Epithelial cell of prostate (primary cell): ENCODE data around the gene TMEM100.

DNA sequence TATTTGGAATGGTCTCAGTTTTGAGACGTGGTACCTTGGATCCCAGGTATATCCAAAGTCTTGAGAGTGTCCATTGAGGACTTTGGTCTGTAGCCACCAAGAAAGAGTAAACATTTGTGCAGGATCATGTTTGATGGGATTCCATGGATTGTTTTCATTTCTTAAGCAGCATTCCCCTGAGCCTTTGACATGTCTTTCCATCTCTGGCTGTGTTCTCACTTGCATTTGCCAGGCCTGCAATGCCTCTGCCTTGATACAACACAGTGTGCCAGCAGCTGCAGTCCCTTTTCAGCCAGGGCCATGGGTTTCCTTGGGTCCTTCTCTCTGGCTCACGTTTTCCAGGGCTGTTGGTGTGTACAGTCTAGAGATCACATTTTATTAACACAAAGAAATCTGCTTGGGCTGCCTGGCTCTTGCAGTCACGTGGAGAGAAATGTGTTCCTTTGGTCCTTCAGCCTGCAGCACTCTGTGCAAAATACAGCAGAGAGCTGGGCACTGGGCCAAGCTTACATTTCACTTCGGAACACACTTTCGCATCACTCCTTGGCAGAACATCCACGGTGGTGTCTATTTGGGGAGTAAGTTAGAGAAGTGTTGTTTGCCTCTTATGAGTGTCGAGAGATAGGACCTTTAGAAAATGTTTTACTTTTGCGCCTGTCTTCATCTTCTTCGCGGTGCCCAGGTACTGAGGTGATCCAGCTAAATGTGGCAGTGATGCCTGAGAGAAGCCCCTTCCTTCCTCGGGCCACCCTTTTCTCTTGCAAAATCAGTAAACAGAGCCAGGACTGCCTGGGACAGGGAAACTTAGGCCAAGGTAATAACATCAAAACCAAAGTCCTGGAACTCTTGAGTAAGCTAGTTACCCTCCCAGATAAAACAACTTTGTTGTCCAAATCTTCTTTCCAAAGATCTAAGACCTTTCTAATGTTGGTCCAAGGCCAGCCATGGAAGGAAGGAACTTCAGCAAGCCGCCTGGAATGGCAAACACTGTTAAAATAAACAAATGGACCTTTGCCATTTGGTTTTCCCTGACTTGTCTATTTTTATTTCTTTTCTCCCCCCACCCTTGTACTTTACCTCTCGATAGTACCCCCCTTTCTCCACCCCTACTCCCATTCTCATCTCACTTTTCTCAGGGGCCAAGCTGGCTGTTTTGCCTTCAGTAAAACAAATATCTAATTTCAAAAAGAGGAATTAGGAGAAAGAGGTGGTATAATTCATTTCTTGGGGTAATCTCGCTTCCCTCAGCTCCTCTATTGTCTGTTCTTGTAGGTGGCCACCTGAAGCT, 20.9 kb downstream of the HLF start:
- RRBS = no CpG with 5 or more reads among the region's 14 CpGs

GRCh38 chr17:55446929-55447360, 25.3 kb upstream of the MMD start:
- RRBS = no CpG with 5 or more reads among the region's 1 CpG

DNA sequence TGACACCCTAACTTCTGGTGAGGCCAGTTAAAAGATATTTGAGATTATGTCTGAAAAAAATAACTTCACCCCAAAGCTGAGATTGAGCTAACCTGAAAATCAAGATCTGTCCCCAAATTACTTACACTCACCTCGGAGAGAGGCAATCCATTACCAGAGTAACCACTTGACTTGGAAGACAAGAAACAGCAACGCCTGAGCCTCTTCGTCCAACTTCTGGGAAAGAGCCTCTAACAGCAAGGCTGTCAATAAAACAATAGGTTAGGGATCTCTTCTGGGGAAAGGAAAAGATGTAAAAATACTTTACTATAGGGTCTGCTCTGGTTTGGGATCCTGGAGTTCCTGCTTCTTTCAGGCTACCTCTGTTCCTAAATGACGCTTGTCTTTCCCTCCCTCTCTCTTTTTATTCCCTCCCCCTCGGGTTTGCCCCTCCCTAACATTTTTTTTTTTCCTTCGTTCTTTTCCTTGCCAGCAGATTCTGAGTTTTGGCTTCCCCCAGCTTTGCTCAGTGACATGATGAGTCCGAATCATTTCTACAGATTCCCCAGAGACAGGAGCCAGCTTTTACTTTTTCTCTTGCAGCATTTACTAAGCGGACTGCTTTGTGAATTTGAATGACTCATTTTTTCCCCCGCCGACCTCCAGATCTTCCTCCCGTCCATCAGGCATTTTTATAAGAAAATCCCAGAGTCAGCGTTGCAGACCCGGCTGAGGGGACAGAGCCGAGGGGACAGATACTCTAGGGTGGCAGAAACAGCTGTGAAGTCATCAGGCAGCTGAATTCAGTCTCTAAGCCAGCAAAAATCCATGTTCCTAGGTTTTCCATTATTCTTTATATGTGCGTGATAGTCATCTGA, at the start of gene TMEM100:
TSS of gene TMEM100 (minus strand) at position 377 of the 857 bp plus-strand sequence.
- RRBS = no CpG with 5 or more reads among the region's 15 CpGs

DNA sequence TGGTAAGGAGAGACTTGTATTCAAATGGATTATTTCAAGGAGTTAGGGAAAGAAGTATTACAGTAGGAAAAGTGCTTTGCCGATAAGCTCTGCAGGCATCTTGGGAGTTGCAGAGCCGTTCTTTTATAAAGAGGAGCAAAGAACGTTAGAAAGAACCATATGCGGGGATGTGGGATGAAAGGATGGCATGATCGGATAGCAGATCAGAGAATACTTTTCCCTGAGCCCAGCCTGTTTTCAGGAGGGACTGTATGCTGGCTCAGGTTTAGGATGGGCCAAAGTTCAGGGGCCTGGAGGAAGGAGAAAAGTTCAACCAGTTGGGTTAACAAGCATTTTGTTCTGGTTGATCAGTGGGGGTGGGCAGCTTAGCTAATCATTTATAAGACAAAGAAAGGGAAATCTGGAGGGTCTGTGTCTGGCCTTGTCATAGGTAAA, 11.1 kb downstream of the PCTP start:
- RRBS = no CpG with 5 or more reads among the region's 5 CpGs

GRCh38 chr17:56110565-56111248, 42.6 kb upstream of the ANKFN1 start:
- RRBS = no CpG with 5 or more reads among the region's 2 CpGs

DNA sequence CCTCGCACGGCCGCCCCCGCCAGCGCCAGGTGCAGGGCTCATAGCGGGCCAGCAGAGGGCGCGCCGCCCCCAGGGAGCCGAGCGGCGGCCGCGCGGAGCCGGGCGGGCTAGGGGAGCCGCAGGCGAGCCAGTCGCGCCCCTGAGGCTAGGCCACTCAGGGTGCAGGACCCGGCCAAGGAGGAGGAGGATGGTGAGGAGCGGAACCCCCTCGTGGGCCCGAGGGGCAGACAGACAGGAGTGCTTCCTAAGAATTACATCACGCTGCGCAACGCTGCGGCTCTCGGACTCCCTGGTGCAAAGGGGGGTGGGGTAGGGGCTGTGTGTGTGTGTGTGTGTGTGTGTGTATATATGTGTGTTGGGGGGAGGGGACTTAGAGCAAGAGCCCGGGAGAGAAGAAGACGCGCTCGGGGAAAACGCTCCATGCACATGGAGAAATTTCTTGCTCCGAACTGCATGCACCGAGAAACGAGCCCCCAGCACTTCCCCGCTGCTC, 845 bp upstream of the NOG start:
- RRBS = 3% methylated on average over 6 of the region's 39 CpGs

- RRBS = 2% methylated on average over 13 of the region's 49 CpGs
Measured at GRCh38 chr17:56596338-56597228, 3.1 kb downstream of the NOG start.

GRCh38 chr17:56602382-56603022, 9.0 kb downstream of the NOG start:
- RRBS = no CpG with 5 or more reads among the region's 8 CpGs

DNA sequence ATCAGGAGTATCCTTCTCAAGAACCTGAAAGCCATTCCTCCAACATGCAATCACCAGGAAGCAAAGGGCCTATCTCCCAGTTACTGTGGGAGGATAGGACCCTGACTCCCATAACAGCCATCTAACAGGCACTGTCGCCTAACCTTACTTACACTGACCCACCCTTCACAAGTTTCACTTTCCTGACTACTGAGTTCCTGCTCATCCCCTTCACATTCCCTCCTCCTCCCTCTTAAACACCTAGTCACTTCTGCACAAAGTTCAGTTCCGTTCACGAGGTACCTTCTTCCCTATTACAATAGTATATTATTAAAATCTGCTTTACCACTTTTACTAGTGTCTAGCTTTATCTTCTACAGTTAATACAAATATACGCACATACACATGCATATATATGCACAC, 1.2 kb downstream of the C17orf67 start:
- RRBS = no CpG with 5 or more reads among the region's 4 CpGs

- RRBS = 1% methylated on average over 37 of the region's 93 CpGs
Measured at GRCh38 chr17:56834308-56835296, 651 bp downstream of the DGKE start.

DNA sequence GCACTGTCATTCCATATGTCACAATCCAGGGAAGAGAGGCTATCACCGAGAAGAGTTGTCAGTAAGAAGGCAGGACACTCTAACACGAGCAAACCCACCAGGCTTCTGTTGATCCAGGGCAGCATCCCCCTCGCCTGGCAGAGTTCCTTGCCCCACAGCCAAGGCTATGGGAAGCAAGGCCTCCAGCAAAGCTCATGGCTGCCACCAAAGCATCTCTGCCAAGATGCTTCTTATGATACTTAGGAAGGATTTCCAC, 23.2 kb downstream of the TRIM25 start:
- RRBS = no CpG with 5 or more reads among the region's 3 CpGs

- RRBS = no CpG with 5 or more reads among the region's 2 CpGs
Measured at GRCh38 chr17:56937641-56938036, 23.2 kb downstream of the COIL start.

DNA sequence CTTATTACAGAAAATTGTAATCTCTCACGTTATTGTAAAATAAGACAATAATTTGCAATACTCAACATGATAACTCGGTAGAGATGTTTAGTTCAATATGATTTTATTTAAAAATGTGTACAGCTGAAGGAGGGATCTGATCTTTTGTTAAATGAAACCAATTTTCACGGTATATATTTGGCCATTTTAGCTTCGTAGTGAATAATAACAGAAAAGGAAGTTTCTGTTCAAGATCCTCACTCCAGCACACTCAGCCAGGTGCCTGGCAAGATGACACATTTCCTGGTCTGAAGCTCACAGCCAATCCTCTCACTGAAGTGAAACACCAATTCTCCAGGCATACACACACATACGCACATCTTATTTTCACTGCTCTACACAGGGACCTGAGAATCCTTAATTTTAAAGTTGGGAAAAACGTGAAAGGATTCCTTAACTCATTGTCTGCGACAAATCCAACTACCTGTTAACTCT, 22.7 kb downstream of the COIL start:
- RRBS = no CpG with 5 or more reads among the region's 7 CpGs

GRCh38 chr17:57073604-57073999, 11.4 kb upstream of the AKAP1 start:
- RRBS = no CpG with 5 or more reads among the region's 2 CpGs

DNA sequence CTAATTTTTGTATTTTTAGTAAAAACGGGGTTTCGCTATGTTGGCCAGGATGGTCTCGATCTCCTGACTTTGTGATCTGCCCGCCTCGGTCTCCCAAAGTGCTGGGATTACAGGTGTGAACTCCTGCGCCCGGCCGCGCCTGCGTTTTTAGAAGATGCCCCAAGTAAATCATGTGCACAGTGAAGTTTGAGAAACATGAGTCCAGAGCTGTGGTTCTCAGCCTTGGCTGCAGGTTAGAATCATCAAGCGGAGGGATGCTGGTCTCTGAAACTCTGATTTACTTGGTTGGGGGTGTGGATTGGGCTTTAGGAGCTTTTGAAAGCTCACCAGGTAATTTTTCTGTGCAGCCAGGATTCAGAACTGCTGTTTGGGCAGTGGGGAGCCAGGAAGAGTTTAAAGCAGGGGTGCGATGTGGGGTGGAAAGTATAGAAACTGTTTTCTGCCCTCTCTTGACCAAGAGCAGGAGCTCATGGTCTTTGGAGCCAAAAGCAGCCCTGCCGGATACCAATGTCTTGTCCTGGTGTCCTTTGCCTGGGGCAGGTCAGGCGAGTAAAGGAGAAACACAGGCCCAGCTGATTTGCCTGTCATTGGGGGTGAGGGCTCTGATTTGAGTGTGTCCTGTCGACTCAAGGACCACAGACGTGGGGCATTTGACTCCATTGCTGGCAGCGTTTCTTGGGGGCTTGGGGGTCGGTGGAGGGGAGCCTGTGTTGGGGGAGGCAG, 58.6 kb downstream of the MSI2 start:
- RRBS = no CpG with 5 or more reads among the region's 18 CpGs

- RRBS = no CpG with 5 or more reads among the region's 8 CpGs
Measured at GRCh38 chr17:57355093-57355976, 99.0 kb downstream of the MSI2 start.

GRCh38 chr17:57357769-57358534, 101.6 kb downstream of the MSI2 start:
- RRBS = no CpG with 5 or more reads among the region's 4 CpGs

DNA sequence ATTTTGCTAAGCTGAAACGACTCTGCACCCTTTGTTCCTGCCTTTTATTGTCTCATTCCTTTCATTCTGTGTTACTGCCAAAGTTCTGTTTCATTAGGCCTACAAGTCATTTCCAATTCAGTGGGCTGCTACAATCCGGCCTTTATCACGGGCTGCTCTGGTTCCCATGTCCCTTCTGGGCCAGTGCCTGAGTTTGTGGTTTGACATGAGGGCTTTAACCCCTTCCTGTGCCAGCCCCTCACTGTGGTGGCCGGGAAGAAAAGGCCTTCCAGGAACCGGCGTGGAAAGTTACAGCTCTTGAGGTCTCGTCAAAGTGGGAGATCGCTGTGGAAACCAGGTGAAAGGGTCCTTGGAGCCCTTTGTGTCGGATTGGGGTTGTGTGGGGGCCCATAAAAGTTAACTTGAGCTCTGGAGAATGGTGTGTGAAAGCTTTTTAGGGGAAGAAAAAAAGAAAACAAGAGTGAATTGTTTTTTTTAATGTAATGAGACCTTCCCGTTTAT, 150.4 kb downstream of the MSI2 start:
- RRBS = 0% methylated on average over 1 of the region's 10 CpGs

- RRBS = no CpG with 5 or more reads among the region's 10 CpGs
Measured at GRCh38 chr17:57548447-57549112, 196.5 kb downstream of the CCDC182 start.

GRCh38 chr17:57549821-57550550, 195.1 kb downstream of the CCDC182 start:
- RRBS = no CpG with 5 or more reads among the region's 11 CpGs